Stomach (tissue), 7 donors: ENCODE measurements around a stretch of chr3.

DNA sequence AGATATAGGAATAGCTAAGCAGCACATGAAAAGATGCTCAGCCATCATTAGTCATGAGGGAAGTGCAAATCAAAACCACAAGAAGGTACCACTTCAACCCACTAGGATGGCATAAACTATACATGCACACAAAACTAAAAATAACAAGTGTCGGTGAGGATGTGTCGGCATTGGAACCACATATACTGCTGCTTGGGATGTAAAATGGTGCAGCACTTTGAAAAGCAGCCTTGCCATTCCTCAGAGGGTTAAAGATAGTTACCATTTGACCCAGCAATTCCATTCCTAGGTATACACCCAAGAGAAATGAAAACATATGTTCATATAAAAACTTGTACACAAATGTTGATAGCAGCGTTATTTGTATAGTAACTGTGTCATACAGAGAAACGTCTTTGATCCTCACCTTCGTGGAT is 75.9 kb upstream of the LMOD3 start:
- PRO-cap, result unidirectional peak, plus-strand start at position 147 of the sequence
- RAMPAGE, long total RNA, 5 experiments, result no peak in any of the 5 experiments
- RRBS, result no CpG with 5 or more reads among the region's 5 CpGs

- PRO-cap, result no peak
- RAMPAGE, long total RNA, 5 experiments, result no peak in any of the 5 experiments
- RRBS, result no CpG with 5 or more reads among the region's 7 CpGs
These were observed 95.9 kb downstream of the FRMD4B start for GRCh38 chr3:69289852-69290488.

GRCh38 chr3:69747462-69747890 is 8.2 kb downstream of the MITF start:
- PRO-cap, result no peak
- RAMPAGE, long total RNA, 5 experiments, result no peak in any of the 5 experiments
- RRBS, result no CpG with 5 or more reads among the region's 1 CpG

- PRO-cap, result no peak
- RAMPAGE, long total RNA, 5 experiments, result start-site peak on the minus strand in 1 of 5 experiments, at chr3:70984385-70984577 at its widest, 15 reads per replicate
- RRBS, result no CpG with 5 or more reads among the region's 12 CpGs
These were observed 599.2 kb downstream of the FOXP1 start for GRCh38 chr3:70984161-70984980.

DNA sequence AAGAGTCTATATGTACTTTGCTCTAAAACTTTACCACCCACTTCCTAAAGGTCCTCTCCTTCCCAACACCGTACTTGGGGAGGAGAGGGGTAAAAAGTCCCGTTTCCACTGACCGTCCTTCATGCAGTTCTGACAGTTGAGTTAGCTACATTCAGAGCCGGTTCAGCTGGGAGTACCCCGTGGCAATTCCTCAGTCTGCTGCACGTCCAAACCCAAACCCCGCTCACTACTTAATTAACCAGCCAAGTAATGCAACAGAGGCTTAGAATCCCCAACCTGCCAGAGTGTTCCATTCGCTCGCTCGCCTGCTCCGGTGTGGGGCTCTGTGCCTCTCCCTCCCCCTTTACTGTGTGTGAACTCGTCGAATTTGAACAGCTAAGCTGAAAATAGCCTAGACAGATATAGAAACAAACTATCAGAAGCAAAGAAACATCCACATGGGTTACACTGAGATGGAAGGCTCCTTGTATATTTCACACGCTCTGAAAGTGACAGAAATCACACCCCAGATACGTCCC is 519.6 kb downstream of the FOXP1 start:
- PRO-cap, result bidirectional peak, plus-strand start at position 154 of the sequence, minus-strand start at position 123 of the sequence
- RAMPAGE, long total RNA, 5 experiments, result no peak in any of the 5 experiments
- RRBS, result no CpG with 5 or more reads among the region's 15 CpGs

- PRO-cap, result bidirectional peak, plus-strand start at chr3:71153153, minus-strand start at chr3:71153038; unidirectional peak, plus-strand start at chr3:71153153
- RAMPAGE, long total RNA, 5 experiments, result no peak in any of the 5 experiments
- RRBS, result no CpG with 5 or more reads among the region's 8 CpGs
These were observed 430.7 kb downstream of the FOXP1 start for GRCh38 chr3:71152737-71153235.

DNA sequence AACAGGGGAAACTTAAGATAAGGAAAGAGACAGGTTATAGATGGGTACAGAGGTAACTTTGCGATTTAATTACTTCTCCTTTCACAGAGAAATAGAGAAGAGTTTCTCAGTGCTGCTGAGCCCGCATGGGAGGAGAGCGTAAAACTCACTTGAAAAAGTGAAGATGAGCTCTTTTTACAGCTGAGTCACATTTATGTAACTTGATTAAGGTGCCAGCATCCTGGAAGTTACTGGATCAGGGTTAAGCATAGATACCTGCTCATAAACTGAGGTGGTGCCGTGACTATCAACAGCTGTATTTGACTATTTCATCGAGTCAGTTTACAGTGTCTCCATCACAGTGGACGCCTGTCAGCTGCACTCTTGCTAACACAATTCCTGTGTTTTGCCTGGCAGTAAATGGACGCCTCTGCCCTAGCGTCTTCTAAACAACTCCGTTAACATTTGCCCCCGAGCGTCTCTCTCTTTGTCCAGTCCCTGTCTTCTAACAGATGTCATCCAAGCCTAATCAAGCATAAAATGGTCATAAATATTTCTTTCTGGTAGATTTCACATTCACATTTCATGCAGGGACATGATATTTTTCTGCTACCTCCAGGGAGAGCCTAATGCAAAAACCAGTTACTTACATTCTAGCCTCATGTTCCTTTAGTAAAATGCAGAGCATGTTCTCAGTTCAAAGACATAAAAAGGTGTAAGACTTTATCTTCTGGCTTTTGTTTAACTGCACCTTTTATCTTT is 414.5 kb downstream of the FOXP1 start:
- PRO-cap, result no peak
- RAMPAGE, long total RNA, 5 experiments, result no peak in any of the 5 experiments
- RRBS, result no CpG with 5 or more reads among the region's 11 CpGs

GRCh38 chr3:71247060-71248043 is 336.2 kb downstream of the FOXP1 start:
- PRO-cap, result no peak
- RAMPAGE, long total RNA, 5 experiments, result start-site peak on the minus strand in 2 of 5 experiments, at chr3:71246989-71247897 at its widest, 6 to 10 reads per replicate
- RRBS, result no CpG with 5 or more reads among the region's 12 CpGs

GRCh38 chr3:71462842-71463301 is 120.7 kb downstream of the FOXP1 start:
- PRO-cap, result no peak
- RAMPAGE, long total RNA, 5 experiments, result start-site peak on the minus strand in 1 of 5 experiments, at chr3:71462670-71463264 at its widest, 17 reads per replicate
- RRBS, result no CpG with 5 or more reads among the region's 8 CpGs

- PRO-cap, result no peak
- RAMPAGE, long total RNA, 5 experiments, result no peak in any of the 5 experiments
- RRBS, result no CpG with 5 or more reads among the region's 5 CpGs
These were observed 81.5 kb downstream of the FOXP1 start for GRCh38 chr3:71502013-71502427.

DNA sequence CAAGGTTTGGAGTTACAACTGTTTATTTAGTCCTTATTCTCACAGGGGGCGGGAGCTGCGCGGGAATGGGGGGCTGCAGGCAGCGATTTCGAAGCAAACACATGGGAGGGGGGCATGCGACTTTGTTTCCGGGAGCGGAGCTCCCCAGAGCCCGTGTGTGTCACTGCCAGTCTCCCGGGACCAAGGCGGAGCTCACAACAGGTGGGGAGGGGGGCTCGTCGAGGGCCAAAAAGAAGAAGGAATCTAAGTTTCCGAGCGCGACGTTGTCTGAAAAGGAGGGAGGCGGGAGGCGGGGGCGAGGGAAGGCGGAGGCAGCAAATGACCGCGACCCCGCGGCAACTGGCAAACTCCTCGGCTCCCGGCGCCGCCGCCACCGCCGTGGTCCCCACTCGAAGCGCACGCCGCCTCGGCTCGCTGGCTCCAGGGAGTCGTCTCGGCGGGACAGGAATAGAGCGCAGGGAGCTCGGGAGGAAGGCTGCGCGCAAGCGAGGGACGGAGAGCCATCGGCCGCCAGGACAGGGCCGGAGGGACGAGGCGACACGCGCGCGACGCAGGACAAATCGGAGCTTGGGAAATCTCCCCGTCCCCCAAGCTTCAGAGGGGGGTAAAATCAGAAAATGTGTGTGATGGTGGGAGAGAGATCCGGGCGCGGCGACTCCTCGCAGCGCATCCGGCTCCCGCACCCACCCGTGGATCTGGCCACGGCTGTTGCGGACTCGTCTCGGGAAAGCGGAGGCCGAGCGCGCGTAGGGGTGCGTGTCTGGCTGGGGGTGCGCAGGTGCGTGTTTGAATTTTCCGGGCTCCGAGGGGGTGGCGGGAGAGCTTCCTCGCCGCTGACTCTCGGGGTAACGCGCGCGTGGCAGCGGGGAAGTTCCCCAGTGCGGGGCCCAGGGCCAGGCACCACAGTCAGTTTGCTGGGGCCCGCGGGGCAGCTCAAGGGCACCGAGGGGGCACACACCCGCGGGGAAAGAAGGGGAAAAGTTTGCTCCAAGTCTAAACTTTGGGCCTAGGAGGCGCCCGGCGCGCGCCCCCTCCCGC is 1.2 kb downstream of the FOXP1 start:
- PRO-cap, result bidirectional peak, plus-strand start at position 169 of the sequence, minus-strand start at position 182 of the sequence; bidirectional peak, plus-strand start at position 878 of the sequence, minus-strand start at position 697 of the sequence
- RAMPAGE, long total RNA, 5 experiments, result start-site peak on the plus strand in 3 of 5 experiments, centred at positions 260 to 370 of the sequence, 6 to 19 reads per replicate
- RRBS, result 2% methylated on average over 20 of the region's 103 CpGs

- PRO-cap, result no peak
- RAMPAGE, long total RNA, 5 experiments, result no peak in any of the 5 experiments
- RRBS, result 6% methylated on average over 18 of the region's 34 CpGs
These were observed 210 bp downstream of the GPR27 start for GRCh38 chr3:71753955-71754175.

DNA sequence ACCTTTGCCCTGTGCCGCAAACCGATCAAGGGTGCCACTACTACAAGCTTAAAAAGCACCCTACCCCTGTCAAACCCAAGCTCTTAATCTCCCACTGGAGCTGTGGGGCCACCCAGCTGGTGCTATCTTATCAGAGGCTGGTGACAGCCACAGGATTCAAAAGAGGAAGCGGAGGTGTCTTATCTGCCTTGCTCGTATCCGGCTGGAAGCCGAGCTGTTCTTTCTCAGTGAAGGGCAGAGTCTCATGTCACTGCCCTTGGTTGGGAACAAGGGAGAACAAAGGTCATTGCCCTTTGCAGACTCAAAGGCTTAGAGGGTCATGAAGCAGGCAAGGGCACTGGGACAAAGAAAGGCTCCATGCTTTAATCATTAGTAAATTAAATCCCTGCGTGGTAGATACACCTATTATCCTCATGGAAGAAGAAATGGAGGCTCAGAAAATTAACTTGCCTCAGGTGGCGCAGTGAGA is 359.9 kb upstream of the PROK2 start:
- PRO-cap, result no peak
- RAMPAGE, long total RNA, 5 experiments, result no peak in any of the 5 experiments
- RRBS, result no CpG with 5 or more reads among the region's 8 CpGs

- PRO-cap, result no peak
- RAMPAGE, long total RNA, 5 experiments, result no peak in any of the 5 experiments
- RRBS, result no CpG with 5 or more reads among the region's 9 CpGs
These were observed 519.1 kb upstream of the PROK2 start for GRCh38 chr3:72304015-72304550.

GRCh38 chr3:72338905-72339669 is 509.2 kb downstream of the SHQ1 start:
- PRO-cap, result no peak
- RAMPAGE, long total RNA, 5 experiments, result no peak in any of the 5 experiments
- RRBS, result no CpG with 5 or more reads among the region's 11 CpGs

DNA sequence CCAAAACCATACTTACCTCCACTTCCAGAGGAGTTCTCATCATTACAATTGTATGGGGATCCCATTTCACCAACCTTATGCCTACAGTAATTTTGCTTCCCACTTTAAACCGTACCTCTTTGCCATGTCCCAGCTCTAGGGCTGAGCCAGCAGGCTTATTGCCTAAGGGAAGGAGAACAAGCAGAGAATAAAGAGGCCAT is 357.3 kb downstream of the SHQ1 start:
- PRO-cap, result no peak
- RAMPAGE, long total RNA, 5 experiments, result no peak in any of the 5 experiments
- RRBS, result no CpG with 5 or more reads among the region's 1 CpG

DNA sequence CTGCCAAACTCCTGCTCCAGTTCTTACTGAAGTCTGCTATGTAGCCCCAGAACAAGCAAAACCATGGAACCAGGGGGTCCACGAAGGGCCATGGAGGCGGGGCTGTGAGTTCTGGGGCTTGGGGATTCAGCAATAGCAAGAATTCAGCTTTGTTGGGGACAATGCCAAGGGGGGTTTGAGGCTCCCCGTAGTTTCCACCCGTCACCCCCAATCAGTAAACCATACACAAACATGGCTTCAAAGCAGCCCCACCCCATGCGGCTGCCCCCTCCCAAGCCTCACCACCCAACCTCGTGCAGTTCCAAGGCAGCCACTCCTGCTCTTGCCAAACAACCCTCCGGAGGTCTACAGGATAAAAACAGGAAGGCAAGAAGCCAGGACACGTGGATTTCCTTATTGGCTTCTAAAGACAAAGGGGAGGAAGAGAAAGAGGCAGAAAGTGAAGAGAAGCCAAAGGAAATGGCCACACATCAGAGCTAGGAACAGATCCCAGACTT is 121.1 kb downstream of the SHQ1 start:
- PRO-cap, result no peak
- RAMPAGE, long total RNA, 5 experiments, result no peak in any of the 5 experiments
- RRBS, result no CpG with 5 or more reads among the region's 8 CpGs

DNA sequence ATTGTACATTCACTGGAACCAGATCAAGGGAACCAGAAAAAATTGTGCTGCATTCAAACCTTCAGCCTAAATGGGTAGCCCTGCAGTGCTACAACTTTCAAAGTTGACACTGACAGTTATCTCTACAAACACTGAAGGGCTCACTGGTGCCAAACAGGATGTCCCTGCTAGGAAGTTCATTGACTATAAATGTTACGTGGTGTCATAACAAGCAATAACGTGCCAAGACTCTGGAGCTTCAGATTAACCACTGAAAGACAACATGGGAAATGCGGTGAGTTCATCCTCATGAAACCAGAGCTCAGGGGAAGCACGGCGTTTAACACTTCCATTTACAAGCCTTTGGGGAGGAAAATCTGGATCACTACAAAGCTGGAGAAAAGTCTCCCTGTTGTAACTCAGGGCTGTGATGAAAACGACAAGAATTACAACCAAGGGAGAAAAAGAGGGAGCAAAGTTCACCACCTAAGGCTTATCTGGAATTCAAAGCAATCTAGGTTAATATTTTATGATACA is 27.1 kb downstream of the SHQ1 start:
- PRO-cap, result no peak
- RAMPAGE, long total RNA, 5 experiments, result no peak in any of the 5 experiments
- RRBS, result no CpG with 5 or more reads among the region's 6 CpGs

- PRO-cap, result no peak
- RAMPAGE, long total RNA, 5 experiments, result no peak in any of the 5 experiments
- RRBS, result no CpG with 5 or more reads among the region's 7 CpGs
These were observed 477 bp upstream of the GXYLT2 start for GRCh38 chr3:72887332-72887805.

DNA sequence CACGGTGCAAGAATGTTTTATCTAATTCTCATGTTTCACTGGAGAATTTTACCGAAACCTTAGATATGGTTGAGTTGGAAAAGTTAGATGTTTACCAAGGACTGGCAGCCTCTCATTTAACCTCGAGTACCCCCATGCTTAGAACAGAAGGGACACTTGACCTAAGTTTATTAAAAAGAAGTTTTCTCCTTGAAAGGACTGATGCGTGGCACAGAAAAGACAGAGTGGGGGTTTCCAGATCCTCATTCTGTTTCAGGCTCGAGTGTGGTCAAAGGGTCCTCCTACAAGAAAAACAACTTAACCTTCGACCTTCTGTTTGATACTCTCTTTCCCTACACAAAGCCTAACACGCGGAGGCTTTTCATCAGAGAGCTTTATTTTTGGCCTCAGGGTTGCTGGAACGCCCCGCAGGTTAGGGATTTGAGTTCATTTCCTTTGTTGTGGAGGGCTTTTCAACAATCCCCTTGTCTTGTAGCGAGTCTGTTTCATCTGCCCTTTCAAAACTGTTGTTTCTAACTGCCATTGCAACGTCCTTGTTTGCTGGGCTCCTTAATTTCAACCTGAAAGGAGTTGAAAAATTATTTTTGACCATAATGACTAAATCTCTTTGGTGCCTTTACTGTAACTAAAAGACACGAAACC is 1.1 kb downstream of the GXYLT2 start:
- PRO-cap, result no peak
- RAMPAGE, long total RNA, 5 experiments, result no peak in any of the 5 experiments
- RRBS, result no CpG with 5 or more reads among the region's 13 CpGs